Frontal cortex (tissue), 2 donors: ENCODE measurements around a stretch of chr11.

- RAMPAGE, long total RNA = no peak
Observed at GRCh38 chr11:64385213-64386258, 26.6 kb downstream of the RPS6KA4 start.

DNA sequence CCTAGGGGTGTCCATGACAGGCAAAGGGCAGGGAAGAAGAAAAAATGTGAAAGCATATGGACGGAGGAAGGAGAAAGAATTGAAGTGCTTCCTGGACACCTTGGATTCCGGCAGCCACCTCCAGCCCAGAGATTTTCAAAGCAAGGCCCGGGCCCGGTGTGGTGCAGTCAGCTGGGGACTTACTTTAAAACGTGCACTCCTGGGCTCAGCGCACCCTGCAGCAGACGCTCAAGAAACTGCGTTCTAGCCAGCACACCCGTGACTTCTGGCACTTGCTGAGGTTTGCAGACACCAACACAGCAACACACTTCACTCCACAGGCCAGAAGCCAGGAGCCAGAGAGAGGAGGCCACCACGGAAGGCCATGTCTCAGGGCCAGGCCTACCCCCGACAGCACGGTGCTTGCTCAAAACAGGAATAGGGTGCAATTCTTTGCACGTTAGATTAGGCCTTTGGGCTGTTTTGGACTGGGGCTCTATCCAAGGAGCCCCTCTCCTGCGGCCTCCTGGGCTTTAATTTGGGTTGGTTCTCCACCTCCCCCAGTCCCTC lies 1.9 kb upstream of the SLC22A11 start:
- RAMPAGE, long total RNA = no peak

- RAMPAGE, long total RNA = no peak
Observed at GRCh38 chr11:64630140-64630671, 39.2 kb downstream of the SLC22A12 start.

- RAMPAGE, long total RNA = no peak
Observed at GRCh38 chr11:64637210-64637685, 46.2 kb downstream of the SLC22A12 start.

DNA sequence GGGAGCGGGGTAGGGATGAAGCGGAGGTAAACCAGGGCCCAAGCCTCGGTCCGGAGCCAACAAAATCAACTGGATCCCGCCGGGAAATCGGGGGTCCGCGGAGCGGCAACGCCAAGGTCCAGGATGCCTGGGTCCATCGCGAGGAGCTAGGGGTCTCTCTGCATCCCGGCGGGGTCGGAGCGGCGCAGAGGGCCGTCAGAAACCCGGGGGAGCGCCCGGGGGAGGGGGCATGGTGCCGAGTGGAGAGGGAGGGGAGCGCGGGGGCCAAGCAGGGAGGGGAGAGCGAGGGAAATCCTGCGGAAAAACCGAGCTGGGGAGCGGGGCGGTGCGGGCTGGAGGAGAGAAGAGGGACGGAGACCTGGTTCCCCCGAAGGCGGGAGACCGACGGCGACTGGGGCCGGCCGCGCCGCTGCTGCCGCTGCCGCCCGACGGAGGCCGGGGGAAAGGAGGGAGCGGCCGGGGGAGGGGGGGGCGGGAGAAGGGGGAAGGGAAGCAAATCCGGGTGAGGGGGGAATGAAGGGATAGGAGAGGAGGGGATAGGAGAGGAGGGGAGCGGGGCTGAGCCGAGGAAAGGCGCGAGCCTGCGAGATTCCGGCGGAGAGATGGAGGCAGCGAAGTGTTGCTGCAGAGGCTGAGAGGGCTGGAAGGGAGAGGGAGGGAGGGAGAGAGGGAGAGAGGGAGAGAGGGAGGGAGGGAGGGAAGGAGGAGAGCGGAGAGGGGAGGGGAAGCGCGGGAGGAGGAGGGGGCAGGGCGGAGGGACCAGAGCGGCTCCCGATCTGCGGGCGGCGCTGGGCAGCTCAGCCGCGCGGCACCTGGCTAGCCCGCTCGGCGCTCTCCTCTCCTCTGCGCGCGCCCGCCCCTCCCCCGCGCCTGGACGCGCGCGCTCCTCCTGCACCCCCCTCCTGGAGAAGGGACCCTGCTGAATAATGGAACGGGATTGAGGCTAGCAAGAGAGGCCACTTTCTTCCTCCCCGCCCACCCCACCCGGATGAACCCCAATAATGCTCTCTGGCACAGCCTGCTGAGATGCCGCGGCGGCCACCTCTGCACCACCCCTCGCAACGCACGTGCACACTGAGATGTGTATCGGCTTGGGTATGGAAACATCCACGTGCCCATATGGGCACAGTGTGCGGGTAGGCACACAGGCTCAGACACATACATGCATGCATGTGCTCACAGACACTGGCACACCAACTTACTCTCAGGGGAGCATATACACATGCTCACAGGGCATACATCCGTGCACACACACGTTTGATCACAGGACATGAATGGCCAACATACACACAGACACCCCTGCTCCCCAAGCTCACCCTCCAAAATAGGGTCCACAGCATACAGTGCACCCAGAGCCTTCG lies 52.4 kb downstream of the SLC22A12 start:
- RAMPAGE, long total RNA = start-site peak on the minus strand centred at position 452 of the sequence, 458 bp wide, 36 and 51 reads in 2 replicates

DNA sequence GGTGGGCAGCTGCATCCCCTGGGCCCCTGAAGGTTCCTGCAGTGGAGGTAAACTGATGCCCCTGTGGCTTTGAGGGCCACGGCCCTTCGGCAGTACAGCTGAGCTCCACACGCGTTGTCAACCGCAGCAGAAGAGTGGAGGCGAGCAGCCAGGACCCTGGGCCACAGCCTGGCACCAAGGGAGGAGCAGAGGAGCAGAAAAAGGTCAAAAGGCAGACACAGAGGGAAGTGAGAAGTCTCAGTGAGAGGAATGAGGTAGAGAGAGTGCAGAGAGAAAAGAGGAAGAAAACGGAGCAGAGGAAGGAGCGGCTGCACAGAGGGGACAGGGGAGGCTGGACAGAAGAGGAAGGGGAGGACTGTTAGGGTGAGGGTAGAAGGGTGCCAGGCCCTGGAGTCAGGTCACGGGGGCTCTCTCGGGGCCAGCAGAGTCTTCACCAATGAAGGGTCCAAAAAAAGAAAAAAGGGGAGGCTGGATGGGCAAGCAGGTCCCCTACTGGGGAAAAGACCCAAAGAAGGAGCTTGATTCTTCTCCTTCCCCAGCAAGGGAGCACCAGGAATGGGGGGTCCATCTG lies 64.2 kb downstream of the SLC22A12 start:
- RAMPAGE, long total RNA = no peak

DNA sequence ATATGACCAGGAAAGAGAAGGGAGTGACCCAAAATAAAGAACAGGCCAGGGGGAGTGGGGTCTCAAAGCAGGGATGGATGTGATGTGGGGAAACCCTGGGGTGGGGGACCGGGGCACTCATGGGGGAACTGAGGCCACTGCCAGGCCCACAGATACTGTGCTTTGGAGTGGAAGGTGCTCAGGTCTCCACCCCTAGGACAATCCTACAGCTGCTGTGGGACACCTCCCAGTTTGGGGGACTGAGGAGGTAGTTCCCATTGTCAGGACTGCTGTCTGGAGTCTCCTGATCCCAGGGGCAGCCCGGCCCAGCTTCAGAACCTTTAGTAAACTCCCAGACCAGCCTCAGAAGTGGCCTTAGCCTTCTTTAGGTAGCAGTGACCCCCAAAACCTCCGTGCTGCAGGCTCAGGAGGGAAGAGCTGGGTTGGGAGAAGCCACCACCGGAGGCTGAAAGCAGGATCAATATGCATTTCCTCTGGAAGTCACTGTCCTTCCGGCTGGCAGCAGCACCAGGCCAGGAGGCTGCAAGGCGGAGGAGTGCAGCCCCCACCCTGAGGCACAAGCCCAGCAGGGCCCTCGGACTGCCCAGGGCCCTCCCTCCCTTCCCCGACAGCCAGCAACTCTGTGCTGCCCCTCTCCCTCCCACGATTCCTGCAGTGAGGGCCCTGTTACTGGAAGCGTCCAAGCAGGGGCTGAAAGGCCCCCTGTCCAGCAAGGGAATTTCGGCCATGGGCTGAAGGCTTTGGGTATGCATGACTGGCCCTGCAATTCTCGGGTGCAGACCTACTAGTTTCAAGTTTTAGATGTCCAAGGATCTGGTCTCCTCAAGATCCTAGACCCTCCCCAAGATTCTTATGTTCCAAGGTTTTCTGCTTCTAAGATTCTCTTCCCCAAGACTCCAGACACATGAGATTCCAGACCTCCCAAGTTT lies 3.2 kb upstream of the NRXN2 start:
- RAMPAGE, long total RNA = no peak

GRCh38 chr11:64779728-64780376 lies 1.5 kb upstream of the SF1 start:
- RAMPAGE, long total RNA = no peak

- RAMPAGE, long total RNA = no peak
Observed at GRCh38 chr11:64851514-64852538, 7.4 kb upstream of the CDC42BPG start.

- RAMPAGE, long total RNA = no peak
Observed at GRCh38 chr11:64855374-64855829, 10.9 kb upstream of the CDC42BPG start.

DNA sequence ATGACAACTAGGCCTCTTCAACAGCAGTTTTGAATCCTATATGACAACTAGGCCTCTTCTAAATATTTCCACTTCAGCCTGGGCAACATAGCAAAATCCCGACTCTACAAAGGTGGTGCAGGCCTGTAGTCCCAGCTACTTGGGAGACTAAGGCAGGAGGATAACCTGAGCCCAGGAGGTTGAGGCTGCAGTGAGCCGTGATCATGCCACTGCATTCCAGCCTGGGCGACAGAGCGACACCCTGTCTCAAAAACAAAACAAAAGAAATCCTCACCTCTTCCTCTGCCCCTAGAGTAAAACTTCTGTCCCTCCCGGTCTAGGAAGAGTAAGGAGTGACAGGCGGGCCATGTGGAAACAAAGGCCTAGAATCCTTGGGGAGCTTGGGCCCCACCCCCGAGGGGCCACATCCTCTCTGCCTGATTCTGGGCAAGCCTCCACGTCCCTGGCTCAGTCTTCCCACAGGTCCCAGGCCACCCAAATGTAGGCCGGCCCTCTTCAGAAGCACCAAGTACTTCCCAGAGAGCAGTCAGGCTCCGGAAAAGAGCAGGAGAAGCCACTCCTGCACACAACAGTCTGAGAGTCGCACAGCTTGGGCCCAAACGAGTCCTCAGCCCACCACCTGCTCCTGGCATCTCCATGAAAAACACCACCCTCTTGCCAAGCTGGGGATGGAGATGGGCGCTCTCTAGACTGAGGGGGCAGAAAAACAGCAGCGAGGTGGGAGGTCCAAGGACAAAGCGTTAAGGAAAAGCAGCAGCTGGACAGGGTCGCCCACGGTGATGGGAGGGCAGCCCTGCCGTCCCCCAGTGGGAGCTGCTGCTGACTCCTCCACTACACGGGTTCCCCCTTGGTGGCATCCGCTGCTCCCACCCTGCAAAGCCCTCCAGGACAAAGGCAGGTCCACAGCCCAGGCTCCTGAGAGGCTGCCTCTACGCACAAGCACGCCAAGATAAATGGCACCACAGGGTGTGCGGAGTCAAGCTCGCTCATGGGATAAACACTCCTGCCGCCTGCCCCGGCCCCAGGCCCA lies 15.5 kb downstream of the EHD1 start:
- RAMPAGE, long total RNA = no peak

DNA sequence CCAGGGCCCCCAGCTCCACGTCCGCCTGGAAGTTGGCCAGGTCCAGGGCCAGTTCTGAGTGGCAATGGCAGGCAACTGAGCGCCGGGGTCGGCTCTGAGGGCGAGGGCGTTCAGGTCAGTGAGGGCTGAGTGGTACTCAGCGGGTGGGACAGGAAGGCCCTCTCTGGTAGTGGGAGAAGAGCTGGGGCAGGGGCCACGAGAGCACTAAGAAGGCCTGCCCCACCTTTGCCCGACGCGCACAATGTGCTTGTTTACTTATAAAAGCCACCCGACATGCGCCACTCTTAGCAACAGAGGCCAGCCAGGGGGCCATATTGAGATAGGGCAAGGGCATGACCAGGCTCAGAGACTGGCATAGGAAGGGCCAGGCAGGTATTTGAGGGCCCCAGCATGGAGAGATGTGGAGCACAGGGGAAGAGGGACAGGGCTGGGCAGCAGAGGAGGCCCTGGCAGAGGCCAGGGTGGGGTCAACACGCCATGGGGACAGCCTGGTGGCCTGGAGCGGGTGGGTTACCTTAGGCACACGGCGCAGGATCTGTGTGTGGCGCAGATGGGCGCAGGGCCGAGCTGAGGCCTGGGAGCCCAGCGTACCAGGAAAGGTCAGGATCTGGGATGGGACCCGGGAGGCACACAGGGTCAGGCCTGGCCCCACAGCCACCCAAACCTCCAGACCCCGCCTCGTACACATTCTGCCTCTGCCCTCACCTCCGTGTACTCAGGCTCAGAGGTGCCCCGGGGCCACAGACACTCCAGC lies 6.7 kb downstream of the ATG2A start:
- RAMPAGE, long total RNA = no peak

DNA sequence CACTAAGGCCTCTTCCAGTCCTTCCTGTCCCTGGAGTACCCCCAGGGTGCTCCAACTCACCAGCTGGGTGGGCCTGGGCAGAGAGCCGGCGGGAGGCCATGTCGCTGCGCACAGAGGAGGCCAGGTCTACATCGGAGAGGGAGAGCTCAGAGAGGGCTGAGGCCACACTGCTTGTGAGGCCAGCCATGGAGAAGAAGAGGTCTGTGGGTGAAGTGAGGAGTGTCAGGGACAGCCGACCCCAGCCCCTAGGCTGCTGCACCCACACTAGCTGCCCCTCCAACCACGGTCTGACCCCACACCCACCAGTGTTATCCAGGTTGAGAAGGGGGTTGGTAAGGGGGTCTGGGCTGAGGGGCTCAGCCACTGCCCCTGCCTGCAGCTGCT lies 5.2 kb downstream of the ATG2A start:
- RAMPAGE, long total RNA = no peak

DNA sequence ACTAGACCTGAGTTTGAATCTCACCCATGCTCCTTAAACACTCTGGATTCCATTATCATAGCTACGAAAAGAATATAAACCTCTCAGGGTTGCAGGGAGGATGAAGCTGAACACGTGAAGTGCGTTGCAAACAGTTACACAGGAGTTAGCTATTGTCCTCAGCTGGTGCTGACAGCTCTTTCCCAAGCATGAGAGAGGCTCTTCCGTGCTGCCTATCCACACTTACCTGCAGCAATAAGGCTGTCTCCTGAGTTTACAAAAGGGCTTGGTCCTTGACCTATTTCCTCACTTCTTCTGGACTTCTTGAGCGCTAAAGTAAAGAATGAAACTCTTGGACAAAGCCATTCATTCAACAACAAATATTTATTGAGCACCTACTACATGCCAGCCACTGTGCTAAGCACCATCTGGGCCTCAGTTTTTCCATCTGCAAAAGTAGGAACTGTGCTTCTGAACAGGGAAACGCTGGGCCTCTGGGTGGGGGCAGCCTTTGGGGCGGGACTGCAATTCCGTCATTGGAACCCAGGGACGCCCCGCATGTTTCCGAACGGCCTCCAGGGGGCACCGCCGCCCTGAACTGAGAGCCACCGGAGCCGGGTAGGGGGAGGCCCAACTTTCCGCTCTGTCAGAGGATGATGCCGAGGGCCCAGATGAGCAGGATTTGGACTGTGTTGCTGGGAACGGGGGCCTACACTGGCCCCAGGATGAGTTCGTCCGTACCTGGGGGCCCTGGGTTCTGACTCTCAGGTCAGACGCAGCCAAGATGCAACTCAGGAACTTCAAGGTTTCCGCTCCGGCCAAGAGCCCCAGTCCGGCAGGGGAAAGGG lies 631 bp upstream of the ARL2 start:
- RAMPAGE, long total RNA = no peak

- RAMPAGE, long total RNA = no peak
Observed at GRCh38 chr11:65108460-65109233, 3.0 kb upstream of the TM7SF2 start.

GRCh38 chr11:65119850-65120533 lies 1.9 kb downstream of the FAU start:
- RAMPAGE, long total RNA = no peak

GRCh38 chr11:65298011-65299356 lies 16.2 kb upstream of the CDC42EP2 start:
- RAMPAGE, long total RNA = no peak

DNA sequence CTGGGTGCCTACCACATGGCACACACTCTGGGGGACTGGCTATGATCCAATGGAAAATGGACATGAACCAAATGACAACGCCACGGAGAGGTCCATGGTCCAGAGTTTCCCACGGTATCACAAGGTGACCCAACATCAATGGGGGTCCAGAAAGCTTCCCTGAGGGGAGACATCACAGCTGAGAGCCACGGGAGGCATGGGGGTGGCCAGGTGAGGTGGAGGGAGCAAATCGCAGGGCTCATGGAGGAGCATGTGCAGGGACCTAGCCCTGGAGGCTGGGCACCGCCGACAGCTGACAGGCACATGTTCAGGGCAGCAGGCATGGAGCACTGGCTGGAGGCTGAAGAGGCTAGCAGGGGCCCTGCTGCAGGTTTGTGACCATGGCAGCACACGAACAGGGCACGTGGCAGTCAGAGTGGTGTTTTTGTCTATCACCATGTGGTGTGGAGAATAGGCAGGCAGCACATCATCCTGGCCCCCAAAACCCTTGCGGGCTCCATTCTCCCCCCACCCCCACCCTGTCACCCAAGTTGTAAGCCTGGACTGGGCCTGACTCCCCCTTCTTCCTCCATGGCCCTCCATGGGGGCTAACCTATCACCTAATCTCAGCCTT lies 10.1 kb upstream of the CDC42EP2 start:
- RAMPAGE, long total RNA = no peak

DNA sequence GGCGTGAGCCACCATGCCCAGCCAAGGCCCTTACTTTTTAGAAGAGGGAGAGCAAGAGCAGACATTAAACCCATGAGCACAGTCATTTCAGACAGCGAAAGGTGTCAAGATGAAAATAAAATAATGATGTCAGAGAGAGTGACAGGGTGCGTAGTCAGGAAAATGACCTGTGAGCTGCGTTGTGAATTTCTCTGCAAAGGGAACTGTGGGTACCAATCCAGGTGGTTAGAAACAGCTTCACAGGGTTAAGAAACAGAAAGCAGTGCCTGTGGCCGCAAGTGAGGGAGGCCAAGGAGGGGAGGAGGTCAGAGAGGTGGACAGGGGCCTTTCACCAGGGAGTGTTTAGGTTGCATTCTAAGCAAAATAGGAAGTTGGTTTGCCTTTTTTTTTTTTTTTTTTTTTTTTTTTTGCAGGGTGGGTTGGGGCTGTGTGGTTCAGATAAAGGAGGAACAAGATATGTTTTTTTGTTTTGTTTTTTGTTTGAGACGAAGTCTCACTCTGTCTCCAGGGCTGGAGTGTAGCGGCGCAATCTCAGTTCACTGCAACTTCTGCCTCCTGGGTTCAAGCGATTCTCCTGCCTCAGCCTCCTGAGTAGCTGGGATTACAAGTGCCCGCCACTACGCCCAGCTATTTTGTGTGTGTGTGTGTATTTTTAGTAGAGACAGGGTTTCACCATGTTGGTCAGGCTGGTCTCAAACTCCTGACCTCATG lies 7.9 kb downstream of the TIGD3 start:
- RAMPAGE, long total RNA = no peak

GRCh38 chr11:65388229-65389069 lies 2.0 kb downstream of the FRMD8 start:
- RAMPAGE, long total RNA = no peak